ENCODE measurements around a stretch of chr17.

DNA sequence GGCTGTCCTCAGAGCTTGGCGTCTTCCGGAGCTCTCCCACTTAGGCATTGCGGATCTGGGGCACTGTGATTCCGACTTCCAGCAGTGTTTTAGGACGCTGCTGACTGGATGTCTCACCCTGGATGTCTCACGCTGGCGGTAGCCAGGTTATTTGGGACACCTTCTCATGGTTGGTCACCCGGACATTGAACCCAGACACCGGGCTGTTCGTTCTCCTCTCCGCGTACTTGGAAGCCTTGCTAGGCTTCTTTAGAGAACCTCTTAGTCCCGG lies 270 bp downstream of the VMP1 start:
- PRO-cap = no peak
- CAGE, long polyA plus RNA = no peak

DNA sequence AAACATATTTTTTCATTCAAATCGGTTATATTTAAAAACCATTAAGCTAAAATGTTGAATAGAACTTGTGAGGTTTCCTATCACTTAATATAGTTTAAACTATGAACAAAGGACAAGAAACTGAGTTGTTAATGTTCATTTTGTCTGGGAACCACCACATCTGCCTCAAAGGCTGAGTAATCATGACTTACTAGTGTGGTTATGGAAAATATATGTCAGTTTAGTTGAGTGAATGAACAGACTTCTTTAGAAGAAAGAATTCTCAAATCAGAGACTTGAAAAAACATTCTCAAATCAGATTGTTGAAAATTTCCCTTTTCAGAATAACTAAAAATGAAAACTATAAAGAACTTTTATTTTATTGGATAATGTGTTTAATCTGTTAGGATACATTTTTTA lies 55.0 kb downstream of the VMP1 start:
- PRO-cap = no peak
- CAGE, long polyA plus RNA = no peak

GRCh38 chr17:59839671-59840339 lies 52.9 kb downstream of the TUBD1 start:
- PRO-cap = no peak
- CAGE, long polyA plus RNA = no peak

- PRO-cap = no peak
- CAGE, long polyA plus RNA = no peak
Observed at GRCh38 chr17:59843913-59844213, 48.9 kb downstream of the TUBD1 start.

- PRO-cap = no peak
- CAGE, long polyA plus RNA = no peak
Observed at GRCh38 chr17:59958597-59959544, 5.7 kb downstream of the RNFT1 start.

DNA sequence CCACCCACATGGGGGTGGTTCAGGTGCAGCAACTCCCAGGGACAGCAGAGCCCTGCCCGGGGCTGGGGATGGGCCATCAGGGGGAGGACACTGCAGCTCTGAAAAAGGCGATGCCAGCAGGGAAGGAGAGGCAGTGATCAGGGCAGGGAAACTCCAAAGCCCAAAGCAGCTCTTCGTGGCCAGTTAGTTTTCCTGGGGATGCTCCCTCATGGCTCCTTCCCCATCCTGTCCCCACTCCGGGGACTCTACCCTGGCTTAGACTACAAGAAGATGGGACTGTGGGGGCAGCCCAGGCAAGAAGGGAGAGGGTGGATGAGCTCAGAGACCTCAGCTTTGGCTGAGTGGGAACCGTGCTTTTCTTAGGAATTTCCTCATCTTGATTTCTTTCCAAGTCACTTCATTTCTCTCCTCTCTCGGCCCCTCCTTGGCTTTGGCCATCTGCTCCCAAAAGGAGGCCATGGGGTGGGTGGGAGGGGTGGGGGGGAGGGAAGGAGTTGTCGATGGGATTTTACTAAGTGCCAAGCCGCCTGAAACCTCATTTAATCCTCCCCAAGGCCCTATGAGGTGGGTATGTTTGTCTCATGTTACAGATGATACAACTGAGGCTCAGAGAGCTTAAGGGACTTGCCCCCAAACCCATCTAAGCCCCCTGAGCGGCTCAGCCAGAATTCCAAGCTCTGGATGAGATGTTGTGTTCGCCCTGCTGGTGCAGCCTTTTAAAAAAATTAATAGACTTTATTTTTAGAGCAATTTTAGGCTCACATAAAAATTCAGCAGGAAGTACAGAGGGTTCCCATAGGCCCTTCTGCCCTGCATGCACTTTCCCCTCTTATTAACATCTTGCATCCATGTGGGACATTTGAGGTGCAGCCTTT lies 4.2 kb downstream of the CA4 start:
- PRO-cap = no peak
- CAGE, long polyA plus RNA = no peak

GRCh38 chr17:60161638-60161999 lies 11.8 kb downstream of the CA4 start:
- PRO-cap = no peak
- CAGE, long polyA plus RNA = no peak

DNA sequence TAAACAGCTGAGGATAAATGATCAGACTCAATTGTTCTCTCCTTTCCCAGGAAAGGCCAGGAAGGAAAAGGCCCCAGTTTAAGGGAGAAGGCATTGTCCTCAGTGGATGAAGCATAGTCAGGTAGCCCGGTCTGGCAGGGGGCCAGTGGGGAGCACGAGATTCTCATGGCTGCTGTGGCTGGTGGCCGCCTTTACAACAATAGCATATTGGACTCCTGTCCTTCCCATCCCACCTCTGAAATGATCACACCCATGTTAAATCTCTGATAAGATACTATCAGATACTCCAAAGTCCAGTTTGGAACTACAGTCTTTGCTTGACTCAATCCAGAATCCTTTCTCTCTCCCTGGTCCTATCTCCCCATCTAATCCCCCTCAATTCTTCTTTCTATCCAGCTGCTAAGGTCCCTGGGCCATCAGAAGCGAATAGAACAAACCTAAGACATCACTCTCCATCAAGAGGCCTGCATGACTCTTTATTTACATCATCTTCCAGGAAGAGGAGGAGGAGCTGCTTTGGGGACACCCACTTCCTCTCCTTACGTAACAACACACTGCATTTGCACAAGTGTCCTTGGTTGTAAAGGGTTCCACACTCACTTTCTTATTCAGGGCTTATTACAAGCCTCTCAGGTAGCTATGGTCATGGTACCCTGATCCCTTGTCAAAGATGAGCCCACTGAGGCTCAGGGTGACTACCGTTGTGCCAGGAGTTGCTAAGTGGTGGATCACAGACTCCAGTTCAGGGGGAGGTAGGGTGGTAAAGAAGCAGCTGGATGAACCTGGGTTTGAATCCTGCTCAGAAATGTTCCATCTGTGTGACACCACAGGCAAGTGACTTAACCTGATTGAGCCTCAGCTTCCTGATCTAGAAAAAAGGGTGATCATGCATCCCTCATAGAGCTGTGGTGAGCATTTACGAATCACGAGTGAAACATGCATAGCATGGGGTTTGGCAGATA lies 20.7 kb downstream of the CA4 start:
- PRO-cap = no peak
- CAGE, long polyA plus RNA = no peak

DNA sequence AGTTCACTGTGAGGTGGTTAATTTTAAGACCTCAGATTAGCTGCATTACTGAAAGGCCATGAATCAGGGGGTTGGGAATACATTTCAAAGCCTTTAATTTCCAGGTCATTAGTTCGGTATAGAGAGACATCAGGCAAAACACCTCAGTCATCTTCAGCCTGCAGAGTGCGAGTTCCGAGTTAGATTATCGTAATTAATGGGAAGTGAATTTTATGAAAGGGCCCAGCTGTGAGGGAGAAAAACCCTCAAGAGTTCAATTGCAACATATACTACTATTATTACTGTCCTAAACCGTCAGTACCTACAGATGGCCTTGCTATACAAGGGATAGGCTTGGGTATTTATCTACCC lies 2.1 kb upstream of the USP32 start:
- PRO-cap = no peak
- CAGE, long polyA plus RNA = no peak

GRCh38 chr17:60506311-60506762 lies 19.7 kb downstream of the APPBP2 start:
- PRO-cap = no peak
- CAGE, long polyA plus RNA = no peak

DNA sequence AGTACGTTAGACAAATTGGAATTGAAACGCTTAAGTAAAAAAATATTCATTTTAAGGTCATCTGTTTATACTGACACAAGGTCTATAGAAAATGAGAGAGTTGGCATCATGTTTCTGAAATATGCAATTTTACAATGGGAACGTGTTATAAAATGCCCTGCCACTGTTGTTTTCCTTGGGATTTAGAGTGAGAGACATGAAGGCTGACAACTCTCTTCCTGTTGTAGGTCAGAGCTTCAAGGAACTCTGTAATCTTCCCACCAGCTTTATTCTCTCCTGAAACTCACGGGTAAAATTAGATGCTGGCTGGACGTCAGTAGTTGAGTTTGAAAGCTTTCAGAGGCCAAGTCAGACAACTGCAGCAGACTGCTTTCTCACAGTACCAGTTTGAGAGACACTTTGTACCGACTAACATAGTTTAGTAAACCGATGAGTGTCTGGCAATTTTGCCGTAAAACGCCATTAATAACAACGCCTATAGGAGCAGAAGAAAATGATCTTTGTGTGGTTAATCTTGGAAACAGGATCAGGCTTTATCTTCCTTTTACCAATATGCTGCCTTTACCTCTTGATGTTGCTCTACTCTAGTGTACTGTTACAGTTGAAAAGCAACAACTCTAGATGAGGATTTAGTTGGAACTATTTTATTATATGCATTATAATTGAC lies 139.2 kb upstream of the TBX2 start:
- PRO-cap = no peak
- CAGE, long polyA plus RNA = no peak

DNA sequence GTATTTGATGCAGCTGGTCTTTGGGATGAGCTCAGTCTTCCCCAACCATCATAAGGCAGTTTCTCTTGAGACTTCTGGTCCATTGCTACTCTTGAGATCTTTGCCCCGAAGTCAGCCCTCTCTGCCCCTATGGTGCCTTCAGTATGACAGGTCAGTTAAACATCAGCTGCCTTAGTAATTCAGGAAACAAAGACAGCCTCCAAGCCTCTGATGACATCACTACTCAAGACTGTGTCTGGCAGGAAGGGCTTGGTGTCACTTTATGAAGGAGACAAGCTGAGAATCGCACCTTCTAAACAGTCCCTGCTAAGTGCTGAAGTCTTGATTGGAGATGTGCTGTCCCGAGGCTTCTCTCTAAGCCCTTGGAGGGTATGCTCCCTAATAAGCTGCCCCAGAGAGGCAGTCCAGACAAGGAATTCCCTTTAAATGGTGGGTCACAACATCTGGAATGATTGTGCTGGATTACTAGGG lies 104.8 kb upstream of the TBX2 start:
- PRO-cap = no peak
- CAGE, long polyA plus RNA = no peak

DNA sequence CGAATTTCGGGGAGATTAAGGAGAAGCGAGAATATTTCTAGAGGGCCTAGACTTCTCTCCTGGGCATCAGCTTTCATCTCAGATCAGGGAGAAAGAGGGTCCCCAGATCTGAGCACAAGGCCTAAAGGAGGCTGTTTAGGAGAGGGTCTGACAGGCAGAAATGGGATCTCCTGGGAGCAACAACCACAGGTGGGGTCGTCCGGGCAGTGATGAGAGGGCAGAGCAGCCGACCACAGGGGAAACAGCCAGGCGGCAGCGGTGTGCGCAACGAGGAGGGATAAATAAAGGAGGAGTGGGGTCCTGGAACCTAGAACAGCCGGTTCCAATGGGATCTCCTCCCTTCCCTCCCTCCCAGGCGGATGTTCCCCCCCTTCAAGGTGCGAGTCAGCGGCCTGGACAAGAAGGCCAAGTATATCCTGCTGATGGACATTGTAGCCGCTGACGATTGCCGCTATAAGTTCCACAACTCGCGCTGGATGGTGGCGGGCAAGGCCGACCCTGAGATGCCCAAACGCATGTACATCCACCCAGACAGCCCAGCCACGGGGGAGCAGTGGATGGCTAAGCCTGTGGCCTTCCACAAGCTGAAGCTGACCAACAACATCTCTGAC lies 1.8 kb downstream of the TBX2 start:
- PRO-cap = no peak
- CAGE, long polyA plus RNA = no peak

DNA sequence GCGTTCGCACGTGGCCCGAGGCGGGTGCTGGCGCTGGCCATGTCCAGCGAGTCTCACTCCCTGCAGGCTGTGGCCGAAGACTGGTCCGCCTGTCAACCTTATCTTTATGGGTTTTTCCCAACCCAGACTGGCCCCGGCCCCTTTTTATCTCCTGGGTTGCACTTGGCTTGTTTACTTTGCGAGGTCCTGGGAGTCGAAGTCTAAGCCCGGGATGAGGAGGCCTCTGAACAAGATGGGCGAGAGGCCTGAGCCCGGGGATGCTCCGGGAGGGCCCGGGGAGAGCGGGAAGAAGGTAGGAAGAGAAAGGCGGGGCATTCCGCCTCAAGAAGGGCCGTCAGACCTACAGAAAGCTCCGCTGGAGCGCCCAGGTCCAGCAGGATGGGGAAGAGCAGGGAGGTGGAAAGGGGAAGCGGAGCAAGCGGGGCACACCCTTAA lies 2.8 kb downstream of the TBX4 start:
- PRO-cap = no peak
- CAGE, long polyA plus RNA = no peak

- PRO-cap = no peak
- CAGE, long polyA plus RNA = no peak
Observed at GRCh38 chr17:61996179-61996926, 68.6 kb upstream of the INTS2 start.

DNA sequence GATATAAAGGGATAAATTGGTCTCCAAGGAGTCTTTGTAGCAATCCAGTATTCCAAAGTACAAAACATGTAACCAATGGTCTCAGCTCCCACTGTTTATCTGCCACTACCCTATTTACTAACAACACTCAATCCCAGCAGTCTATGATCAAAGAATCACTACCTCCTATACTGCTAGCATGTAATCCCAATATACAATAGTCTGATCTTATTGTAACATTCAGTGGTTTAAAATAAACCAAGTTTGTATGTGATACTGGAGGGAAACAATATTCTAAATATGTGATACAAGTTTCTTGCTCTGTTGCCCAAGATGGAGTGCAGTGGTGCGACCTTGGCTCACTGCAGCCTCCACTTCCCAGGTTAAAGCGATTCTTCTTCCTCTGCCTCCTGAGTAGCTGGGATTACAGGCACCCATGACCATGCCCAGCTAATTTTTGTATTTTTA lies 26.0 kb downstream of the MED13 start:
- PRO-cap = no peak
- CAGE, long polyA plus RNA = no peak

DNA sequence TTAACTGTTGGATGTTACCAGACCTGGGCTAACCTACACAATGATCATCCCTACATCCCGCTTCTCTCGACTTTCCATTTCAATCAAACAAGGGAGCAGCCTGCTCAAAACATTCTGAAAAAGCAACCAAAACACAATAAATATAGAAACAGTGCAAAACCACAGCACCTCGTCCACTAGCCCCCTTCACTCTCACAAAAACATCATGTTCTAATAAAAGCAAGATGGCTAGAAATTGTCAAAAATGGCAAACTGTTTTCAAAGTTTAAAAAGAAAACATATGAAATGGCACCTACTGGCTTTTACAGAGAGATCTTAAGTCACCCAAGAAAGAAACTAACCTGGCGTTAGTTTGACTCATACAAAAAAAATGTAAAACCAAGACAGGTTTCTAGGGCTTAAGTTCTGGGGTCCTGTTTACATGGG lies 765 bp downstream of the MED13 start:
- PRO-cap = no peak
- CAGE, long polyA plus RNA = no peak

DNA sequence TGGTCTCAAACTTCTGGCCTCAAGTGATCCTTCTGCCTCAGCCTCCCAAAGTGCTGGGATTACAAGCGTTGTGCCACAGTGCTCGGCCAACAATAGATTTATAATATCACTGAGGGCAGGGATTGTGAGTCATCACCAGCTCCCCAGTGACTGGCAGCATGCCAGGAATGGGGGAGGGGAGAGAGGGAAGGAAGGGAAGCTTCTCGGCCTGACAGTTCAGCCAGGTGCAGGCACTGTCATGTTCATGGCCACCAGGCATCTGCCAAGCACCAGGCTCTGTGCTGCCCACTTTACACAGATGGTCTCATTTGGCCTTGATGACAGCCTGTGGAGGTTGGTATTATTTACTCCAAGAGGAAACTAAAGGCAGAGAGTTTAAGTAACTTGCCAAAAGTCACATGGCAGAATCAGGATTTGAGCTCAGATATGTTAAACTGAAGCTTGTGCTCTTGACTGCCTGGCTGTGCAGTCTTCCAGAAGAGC lies 7.8 kb upstream of the TLK2 start:
- PRO-cap = no peak
- CAGE, long polyA plus RNA = no peak

DNA sequence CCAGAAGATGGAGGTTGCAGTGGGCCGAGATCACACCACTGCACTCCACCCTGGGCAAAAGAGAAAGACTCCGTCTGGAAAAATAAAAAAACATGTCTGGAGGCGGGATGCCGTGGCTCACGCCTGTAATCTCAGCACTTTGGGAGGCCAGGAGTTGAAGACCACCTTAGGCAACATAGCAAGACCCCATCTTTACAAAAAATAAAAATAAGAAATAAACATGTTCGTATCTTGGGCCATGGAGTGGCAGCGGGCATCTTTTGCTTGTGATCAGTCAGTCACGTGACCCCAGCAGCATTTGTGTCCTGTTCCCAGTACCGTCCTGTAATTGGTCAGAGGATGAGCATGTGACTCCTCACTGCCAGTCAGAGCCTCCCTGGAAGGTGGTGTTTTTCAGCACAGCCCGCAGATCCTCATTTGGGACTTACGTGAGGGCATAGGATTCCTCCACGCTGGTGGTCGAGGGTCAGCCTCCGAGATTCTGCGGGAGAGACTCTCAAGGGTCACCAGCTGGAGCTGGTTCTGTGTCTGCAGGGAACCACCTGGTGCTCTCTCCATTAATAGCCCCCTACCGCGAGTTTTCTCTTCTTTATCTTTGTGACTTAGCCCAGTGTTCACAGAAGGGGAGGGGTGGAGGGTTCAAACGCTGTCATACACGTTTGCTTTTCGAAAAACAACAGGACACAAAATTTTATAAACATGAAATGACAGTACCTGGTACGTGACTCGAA lies 17.0 kb downstream of the MRC2 start:
- PRO-cap = no peak
- CAGE, long polyA plus RNA = no peak

GRCh38 chr17:62703140-62703636 lies 75.7 kb downstream of the MRC2 start:
- PRO-cap = no peak
- CAGE, long polyA plus RNA = no peak

Measured in B cell (primary cell).